Measurements from ENCODE around the gene TBC1D20.

GRCh38 chr20:297842-298029, 366 bp downstream of the ZCCHC3 start:
- PRO-cap: no peak
- RAMPAGE, long total RNA: no peak

DNA sequence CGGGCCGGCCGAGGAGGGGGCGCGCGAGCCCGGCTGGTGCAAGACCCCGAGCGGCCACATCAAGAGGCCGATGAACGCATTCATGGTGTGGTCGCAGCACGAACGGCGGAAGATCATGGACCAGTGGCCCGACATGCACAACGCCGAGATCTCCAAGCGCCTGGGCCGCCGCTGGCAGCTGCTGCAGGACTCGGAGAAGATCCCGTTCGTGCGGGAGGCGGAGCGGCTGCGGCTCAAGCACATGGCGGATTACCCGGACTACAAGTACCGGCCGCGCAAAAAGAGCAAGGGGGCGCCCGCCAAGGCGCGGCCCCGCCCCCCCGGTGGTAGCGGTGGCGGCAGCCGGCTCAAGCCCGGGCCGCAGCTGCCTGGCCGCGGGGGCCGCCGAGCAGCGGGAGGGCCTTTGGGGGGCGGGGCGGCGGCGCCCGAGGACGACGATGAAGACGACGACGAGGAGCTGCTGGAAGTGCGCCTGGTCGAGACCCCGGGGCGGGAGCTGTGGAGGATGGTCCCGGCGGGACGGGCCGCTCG, 697 bp downstream of the SOX12 start:
- PRO-cap: bidirectional peak, plus-strand start at position 413 of the sequence, minus-strand start at position 262 of the sequence
- RAMPAGE, long total RNA: no peak

DNA sequence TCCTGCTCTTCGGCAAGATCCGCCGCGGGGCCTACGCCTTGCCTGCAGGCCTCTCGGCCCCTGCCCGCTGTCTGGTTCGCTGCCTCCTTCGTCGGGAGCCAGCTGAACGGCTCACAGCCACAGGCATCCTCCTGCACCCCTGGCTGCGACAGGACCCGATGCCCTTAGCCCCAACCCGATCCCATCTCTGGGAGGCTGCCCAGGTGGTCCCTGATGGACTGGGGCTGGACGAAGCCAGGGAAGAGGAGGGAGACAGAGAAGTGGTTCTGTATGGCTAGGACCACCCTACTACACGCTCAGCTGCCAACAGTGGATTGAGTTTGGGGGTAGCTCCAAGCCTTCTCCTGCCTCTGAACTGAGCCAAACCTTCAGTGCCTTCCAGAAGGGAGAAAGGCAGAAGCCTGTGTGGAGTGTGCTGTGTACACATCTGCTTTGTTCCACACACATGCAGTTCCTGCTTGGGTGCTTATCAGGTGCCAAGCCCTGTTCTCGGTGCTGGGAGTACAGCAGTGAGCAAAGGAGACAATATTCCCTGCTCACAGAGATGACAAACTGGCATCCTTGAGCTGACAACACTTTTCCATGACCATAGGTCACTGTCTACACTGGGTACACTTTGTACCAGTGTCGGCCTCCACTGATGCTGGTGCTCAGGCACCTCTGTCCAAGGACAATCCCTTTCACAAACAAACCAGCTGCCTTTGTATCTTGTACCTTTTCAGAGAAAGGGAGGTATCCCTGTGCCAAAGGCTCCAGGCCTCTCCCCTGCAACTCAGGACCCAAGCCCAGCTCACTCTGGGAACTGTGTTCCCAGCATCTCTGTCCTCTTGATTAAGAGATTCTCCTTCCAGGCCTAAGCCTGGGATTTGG, 11.5 kb upstream of the RBCK1 start:
- PRO-cap: no peak
- RAMPAGE, long total RNA: no peak

GRCh38 chr20:399990-400705, 8.0 kb upstream of the RBCK1 start:
- PRO-cap: no peak
- RAMPAGE, long total RNA: no peak

GRCh38 chr20:406792-407998, 904 bp upstream of the RBCK1 start:
- PRO-cap: bidirectional peak, plus-strand start at chr20:407413, minus-strand start at chr20:407281; unidirectional peak, minus-strand start at chr20:407636; bidirectional peak, plus-strand start at chr20:408098, minus-strand start at chr20:407922
- RAMPAGE, long total RNA: start-site peak on the minus strand at chr20:407878-407915, 78 and 29 reads in 2 replicates

GRCh38 chr20:409369-410359, 1.6 kb downstream of the RBCK1 start:
- PRO-cap: unidirectional peak, minus-strand start at chr20:409871
- RAMPAGE, long total RNA: no peak

DNA sequence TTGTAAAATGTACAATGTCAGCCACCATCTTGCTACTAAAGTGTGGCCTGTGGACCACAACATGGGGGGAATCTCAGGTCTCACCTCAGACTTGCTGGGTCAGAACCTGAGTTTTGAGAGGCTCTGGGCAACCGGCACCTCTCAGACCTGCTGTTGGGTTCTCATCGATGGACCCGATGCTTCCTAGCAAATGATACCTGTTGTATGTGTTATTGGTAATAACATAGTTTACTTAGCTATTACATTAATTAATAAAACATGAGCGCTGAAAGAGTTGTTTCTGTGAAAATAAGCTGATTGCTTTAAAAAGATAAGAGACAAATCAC, 5.5 kb downstream of the RBCK1 start:
- PRO-cap: no peak
- RAMPAGE, long total RNA: no peak

- PRO-cap: no peak
- RAMPAGE, long total RNA: no peak
Measured at GRCh38 chr20:438333-439141, 23.8 kb downstream of the TBC1D20 start.

- PRO-cap: no peak
- RAMPAGE, long total RNA: no peak
Measured at GRCh38 chr20:445207-445486, 17.2 kb downstream of the TBC1D20 start.

DNA sequence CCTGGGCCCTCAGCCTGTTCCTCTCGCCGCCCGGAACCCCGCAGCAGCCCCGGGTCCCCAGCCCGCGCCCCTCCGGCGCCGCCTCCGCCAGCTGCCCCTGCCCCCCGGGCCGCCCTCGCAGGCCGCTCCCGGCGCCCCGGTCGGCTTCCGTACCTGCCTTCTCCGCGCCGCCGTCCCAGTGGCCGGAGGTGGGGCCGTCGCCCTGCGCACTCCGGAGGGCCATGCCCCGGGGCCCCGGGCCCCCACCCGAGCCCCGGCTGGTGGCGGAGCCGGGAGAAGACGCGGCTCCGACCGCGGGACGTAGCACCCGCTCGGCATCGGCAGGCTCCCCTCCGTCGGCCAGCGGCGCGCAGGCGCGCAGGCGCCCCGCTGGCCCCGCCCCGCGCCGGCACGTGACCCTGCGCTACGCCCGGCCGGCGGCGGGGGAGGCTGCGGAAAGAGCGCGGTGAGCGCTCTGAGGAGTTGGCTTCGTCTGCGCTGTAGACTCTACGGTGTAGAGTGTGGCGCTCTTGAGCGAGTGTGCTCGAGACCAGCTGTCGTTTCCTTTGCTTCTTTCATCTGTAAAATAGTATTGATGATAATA, at the start of gene TBC1D20:
TBC1D20 (minus strand) TSS at position 351 of the 583 bp plus-strand sequence.
- PRO-cap: bidirectional peak, plus-strand start at position 436 of the sequence, minus-strand start at position 344 of the sequence
- RAMPAGE, long total RNA: no peak

DNA sequence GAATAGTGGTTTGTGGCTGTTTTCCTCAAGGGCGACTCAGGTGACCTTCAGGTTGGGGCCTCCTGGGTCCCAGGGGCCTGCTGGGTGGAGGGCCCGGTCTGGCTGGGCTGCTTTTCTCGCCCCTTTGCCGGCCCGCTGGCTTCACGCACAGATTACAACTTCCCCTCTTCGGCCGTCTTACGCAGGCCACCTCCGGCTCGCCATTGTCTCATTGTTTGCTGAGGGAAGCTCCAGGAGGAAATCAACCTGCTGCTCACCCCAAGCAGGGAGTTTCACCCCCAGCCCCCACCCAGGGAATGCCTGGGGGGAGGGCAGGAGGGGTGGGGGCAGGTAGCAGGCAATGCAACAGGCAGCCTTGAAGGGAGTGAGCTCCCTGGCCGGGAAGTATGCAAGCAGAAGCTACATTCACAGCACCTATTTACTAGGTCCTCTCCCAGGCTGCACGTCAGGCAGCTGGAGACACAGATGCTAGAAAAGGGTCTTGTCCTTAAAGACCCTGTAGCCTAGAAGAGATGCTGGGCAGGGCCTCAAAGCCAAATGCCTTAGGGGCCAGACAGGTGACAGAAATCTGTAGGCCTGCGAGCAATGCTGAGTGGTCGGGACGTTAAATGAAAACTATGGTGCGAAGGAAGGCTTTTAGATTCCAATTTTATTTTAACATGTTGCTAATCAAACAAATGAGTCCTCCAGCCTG, 31.1 kb upstream of the CSNK2A1 start:
- PRO-cap: no peak
- RAMPAGE, long total RNA: no peak

DNA sequence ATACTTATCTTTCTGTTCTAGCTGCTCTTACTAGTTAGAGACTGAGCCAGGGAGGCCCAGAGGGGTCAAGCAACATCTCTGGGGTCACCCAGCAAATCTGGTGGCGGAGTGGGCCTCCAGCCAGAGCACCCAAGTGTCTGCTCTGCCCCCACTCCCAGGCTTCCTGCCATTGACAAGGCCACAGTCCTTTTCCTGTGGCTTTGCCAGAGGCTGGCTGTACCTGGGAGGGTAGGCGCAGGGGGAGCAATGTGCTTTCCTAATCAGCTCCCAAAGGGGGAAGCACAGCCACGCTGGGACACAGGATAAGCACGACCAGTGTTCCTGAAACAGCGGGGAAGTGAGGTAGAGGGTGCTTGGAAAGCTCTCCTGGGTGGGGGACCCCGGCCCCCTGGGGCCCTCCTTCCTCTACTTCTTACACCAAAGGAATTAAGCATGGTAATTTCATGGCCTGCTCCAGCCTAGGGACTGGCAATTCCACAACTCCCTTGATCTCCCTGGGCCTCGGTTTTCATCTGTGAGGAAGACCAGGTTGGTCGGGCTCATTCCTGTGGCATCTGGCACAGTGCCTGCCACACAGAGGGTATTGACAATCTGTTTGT, 7.6 kb downstream of the TCF15 start:
- PRO-cap: no peak
- RAMPAGE, long total RNA: no peak

DNA sequence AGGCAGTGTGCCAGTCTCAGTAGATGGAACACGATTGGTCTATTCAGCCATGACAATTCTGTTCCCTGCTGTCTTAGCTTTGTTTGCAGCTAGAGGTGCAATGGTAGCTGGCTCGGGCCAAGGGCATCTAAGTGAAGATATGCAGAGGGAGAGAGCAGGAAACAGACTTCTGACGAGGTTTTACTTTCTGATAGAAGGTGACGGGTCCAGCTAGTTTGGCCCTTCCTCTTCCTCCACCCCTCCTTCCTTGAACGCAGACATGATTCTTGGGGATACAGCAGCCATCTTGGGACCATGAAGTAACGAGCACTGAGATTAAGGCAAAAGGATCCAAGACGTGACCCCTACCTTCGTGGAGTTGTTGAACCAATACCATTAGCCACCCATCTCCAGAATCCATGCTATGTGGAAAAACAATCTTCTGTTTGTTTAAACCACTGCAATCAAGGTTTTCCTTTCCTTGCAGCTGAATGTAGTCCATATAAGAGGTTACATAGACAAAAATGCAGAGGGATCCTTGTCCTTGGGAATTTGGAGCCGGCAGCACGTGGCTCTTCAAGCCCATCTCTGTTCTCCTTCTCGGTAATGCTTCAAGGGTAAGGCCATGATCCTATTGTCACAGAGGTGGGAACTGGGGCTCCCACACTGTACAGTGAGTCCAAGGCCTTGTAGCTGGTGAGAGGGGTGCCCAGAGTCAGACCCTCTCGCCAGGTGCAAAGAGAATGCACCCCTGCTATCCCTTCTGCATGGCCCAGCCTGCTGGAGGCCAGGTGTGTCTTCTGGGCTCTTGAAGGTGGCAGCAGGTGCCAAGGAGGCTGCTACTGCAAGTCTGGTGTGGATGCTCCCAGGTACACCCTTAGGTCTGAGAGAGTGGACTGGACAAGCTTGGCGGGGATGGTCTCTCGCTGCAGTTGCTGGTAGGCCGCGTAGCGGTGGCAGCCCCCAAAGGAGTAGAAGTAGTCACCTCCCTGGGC, 4.8 kb downstream of the SRXN1 start:
- PRO-cap: no peak
- RAMPAGE, long total RNA: no peak

GRCh38 chr20:672422-672822, 3.2 kb downstream of the SCRT2 start:
- PRO-cap: no peak
- RAMPAGE, long total RNA: no peak

- PRO-cap: no peak
- RAMPAGE, long total RNA: no peak
Measured at GRCh38 chr20:710135-710509, 34.5 kb upstream of the SCRT2 start.

DNA sequence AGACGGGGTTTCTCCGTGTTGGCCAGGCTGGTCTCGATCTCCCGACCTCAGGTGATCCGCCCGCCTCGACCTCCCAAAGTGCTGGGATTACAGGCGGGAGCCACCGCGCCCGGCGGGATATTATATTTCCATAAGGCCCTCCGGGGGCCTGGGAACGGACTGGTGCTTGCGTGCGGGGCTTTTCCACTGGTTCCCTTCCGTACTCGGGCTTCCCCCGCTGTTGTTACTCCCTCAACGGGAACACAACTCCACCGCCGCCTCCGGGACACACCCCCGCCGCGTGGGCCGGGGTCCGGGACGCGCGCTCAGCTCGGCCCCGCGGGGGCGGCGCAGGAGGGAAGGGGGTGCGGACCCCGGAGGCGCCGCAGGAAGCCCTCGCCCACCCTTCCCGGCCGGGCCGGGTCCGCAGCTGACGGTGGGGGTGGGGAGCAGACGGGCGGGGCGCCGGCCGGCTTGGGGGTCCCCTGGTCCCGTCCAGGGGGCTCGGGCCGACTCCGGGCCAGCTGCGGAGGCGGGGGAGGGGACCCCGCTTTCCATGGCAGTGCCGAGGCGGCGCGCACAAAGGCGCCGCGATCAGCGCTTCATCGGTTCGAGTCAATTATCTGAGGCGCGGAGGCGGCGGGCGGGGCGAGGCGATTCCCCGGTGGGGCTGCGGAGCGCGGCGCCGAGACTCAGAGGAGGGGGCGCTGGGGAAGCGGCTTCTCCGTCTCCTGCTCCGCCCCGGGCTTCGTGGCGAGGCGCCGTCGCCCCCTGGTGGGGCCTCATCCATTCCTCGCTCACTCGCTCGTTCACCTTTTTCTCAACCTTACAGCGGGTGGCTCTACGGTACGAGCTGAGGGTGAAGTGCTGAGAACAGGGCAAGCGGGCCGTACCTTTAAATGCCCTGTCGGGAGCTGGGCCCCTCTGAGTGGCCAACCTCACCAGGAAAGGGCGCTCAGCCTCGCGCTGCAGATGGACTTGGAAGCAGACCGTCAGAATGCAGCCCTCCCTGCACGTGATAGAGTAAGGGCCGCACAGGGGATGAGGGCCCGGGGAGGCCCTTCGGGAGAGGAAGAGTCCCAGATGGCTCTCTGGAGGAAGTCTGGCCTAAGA, 40.1 kb downstream of the SLC52A3 start:
- PRO-cap: no peak
- RAMPAGE, long total RNA: no peak

- PRO-cap: no peak
- RAMPAGE, long total RNA: no peak
Measured at GRCh38 chr20:985499-985877, 16.6 kb downstream of the RSPO4 start.

DNA sequence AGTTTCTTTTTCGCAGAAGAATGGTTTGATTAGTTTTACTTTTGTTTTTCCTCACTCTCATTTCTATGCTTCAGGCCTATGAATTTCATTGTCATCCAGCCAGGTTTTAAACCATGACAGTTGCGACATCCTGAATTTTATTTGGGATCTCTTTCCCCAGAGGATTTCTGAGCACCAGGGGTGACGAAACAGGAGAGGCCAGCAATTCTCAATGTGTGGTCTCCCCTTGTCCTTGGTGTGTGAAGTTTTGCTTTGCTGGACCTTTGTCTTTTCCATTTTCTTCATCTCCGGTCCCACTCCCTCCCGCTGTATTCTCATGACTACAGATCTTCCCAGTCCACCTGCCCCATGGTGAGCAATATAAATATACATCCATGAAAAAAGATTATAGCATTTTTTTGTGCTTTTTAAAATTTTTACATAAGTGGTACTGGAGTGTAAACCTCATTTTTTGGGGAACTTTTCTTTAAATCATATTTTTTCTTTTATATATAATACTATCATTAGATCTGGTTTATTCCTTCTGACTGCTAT, 4.7 kb downstream of the PSMF1 start:
- PRO-cap: no peak
- RAMPAGE, long total RNA: no peak

DNA sequence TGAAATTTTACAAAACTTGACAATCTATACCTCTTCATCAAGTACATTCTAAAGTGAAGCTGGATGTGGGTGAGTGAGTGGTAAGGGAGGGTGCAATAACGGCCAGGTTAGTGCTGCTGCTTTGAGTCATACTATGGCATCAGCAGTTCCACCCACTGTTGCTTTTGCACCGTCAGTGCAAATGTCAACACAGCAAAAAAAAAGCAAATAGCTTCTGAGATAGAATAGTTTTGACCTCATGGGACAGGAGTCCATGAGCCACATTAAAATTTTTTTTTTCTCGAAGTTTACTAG, 31.8 kb downstream of the PSMF1 start:
- PRO-cap: no peak
- RAMPAGE, long total RNA: no peak

DNA sequence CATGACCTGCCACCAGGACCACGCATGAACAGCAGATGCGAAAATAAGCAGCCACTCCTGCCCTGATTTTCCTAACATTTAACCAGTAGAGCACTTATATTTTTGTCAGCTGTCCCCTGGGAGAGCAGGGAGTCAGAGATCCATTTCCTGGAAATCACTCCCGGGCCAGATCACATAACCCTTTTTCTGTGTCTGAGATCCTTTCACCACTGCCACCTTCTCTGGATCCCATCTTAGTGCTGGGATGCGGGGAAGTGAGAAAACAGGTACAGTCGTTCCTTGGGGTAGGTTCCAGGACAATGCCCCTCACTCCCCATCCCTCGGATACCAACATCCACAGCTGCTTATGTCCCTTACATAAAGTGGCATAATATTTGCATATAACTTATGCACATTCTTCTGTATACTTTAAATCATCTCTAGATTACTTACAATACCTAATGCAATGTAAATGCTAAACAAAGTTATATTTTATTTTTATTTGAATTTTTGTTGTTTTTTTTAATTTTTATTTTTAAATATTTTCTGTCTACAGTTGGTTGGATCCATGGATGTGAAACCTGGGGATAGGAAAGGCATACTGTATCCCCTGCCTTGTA, 5.5 kb downstream of the SDCBP2 start:
- PRO-cap: no peak
- RAMPAGE, long total RNA: no peak

Data from OCI-LY7 (cell line).